ENCODE results near the genes OAF and GRIK4.

DNA sequence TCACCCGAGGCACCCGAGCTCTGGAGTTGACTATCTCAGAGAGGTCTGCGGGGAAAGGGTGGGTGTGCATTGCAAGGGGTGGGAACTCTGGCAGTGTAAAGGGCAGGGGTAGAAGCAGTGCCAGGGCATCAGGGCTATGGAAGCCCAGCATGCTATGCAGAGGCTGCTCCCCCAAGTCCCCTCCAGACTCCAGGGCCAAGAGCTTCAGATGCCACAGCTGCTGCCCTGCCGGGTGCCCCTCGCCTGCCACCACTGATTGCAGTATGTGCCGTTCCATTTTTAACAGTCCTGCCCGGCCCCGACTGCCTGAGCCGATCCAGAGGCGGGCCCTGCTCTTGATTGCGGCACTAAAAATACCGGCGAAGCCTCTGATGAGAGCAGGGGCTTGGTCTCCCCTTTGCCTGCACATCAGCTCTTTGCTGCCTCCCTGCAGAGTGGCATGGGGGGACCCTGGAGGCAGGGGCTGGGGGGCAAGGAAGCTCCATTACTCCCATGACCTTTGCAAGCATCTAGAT, 50.7 kb upstream of the NECTIN1 start:
- PRO-cap = no peak
- RAMPAGE, long total RNA, 4 experiments = no peak in any of the 4 experiments

DNA sequence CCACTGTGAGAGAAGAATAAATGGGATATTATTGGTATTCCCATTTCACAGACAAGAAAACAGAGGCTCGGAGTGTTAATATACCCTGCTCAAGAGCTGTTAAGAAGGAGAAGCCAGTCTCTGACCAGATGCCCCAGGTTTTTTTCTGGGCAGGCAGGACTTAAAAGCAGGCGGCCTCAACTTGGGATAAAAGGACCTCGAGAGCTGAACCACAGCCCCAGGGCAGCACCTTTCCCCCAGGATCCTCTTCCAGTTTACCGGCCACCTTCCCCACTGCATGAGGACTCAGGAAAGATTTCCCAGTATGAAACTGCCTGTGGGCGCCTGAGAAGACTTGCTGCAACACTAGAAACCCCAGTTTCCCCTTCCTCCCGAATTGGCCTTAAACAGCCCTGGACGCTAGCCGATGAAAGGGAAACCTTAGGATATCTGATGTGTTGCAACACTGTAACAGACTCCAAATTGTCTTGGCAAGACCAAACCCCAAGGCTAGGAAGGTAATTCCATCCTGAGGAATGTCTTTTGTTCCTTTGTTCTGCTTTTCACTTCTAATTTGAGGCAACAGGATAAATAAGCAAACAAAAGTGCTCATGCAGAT, 173.6 kb downstream of the TRIM29 start:
- PRO-cap = no peak
- RAMPAGE, long total RNA, 4 experiments = no peak in any of the 4 experiments

- PRO-cap = no peak
- RAMPAGE, long total RNA, 4 experiments = no peak in any of the 4 experiments
Measured at GRCh38 chr11:119975558-119975947, 162.4 kb downstream of the TRIM29 start.

DNA sequence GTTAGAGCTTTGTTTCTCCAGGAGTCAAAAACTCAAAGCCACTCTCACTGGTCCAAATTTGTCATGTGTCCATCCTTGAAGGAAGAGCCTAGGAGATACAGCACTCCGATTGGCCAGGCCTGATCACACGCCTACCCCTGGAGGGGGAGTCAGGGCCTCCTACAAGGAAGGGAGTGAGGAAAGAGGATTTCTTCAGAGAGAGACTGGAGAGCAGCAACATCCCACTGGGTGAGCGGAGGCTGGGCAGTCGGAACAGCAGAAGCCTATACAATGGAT, 113.9 kb downstream of the TRIM29 start:
- PRO-cap = no peak
- RAMPAGE, long total RNA, 4 experiments = no peak in any of the 4 experiments

DNA sequence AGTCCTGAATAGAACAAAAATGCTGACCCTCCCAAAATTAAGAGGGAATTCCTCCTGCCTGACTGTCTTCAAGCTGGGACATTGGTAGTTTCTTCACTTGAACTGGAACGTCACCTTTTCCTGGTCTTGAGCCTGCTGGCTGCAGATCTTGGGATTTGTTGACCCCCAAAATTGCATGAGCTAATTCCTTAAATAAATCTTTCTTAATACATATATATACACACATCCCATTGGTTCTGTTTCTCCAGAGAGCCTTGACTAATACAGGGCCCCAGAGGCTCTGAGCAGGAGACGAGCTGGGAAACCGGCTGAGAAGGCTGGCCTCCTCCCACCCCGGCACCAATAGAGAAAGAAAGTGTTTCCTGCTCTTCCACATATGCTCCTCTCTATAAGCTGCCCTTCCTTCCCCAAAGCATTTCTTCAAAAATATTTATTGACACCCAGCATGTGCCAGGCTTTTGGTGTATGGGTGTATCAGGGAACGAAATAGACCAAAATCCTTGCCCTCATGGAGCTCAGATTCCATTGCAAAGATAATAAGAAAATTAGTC, 46.1 kb downstream of the TRIM29 start:
- PRO-cap = no peak
- RAMPAGE, long total RNA, 4 experiments = no peak in any of the 4 experiments

DNA sequence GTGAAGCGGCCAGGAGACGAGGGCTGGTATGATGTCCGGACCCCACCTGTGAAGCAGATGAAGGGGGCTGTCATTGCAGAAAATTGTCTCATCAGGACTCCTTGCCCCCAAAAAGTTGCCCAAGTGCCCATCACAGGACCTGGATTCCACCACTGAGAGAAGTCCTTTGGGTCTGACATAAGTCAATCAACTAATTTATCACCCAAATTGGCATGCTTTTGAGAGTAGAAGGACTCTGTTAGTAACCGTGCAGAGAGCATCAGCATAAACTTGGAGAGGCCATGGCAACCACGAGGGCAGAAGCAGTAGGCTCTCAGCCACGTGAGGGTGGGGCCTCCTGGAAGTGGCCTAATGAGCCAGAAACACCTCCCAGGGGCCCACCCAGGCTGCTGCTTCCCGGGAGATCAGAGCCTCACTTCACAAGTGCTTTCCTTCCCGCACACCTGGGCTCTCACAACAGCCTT, 17.3 kb downstream of the TRIM29 start:
- PRO-cap = no peak
- RAMPAGE, long total RNA, 4 experiments = no peak in any of the 4 experiments

- PRO-cap = no peak
- RAMPAGE, long total RNA, 4 experiments = no peak in any of the 4 experiments
Measured at GRCh38 chr11:120123689-120124285, 14.1 kb downstream of the TRIM29 start.

DNA sequence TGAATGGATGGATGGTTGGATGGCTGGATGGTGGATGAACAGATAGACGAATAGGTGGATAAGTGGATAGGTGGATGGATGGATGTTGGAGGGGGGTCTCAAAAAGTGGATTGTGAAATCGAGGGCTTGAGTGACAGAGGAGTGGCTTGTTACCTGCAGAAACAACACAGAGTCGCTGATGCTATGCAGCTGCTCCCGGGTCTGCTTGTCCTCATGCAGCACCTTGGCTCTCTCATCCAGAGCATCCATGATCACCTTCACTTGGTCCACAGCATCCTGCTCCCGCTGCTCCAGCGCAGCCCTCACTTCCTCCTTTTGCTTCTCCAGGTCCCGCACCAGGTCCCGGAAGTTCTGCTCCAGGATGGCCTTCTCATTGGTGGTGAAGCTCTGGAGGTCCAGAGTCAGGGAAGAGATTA, 10.7 kb downstream of the TRIM29 start:
- PRO-cap = no peak
- RAMPAGE, long total RNA, 4 experiments = no peak in any of the 4 experiments

- PRO-cap = no peak
- RAMPAGE, long total RNA, 4 experiments = no peak in any of the 4 experiments
Measured at GRCh38 chr11:120134111-120134694, 3.7 kb downstream of the TRIM29 start.

DNA sequence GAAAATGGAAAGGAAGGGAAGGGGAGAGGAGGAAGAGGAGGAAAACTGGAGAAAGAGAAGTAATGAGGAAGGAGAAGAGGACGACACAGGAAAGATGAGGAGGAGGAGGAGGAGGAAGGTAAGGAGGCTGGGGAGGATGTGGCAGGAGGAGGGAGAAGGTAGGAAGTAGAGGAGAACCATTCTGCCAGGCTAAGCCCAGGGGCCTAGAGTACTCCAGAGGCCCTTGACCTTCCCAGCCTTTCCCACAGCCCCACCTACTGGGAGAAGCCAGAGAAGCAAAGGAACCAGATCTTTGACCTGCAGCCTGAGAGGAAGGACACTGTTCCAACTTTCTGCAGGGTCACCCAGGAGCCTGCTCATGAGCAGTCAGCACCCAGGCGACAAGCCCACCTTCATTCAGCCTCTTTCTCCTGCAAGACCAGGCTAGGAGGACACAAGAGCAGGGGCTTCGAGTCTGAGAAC, 28.0 kb upstream of the OAF start:
- PRO-cap = unidirectional peak, plus-strand start at position 295 of the sequence
- RAMPAGE, long total RNA, 4 experiments = no peak in any of the 4 experiments

DNA sequence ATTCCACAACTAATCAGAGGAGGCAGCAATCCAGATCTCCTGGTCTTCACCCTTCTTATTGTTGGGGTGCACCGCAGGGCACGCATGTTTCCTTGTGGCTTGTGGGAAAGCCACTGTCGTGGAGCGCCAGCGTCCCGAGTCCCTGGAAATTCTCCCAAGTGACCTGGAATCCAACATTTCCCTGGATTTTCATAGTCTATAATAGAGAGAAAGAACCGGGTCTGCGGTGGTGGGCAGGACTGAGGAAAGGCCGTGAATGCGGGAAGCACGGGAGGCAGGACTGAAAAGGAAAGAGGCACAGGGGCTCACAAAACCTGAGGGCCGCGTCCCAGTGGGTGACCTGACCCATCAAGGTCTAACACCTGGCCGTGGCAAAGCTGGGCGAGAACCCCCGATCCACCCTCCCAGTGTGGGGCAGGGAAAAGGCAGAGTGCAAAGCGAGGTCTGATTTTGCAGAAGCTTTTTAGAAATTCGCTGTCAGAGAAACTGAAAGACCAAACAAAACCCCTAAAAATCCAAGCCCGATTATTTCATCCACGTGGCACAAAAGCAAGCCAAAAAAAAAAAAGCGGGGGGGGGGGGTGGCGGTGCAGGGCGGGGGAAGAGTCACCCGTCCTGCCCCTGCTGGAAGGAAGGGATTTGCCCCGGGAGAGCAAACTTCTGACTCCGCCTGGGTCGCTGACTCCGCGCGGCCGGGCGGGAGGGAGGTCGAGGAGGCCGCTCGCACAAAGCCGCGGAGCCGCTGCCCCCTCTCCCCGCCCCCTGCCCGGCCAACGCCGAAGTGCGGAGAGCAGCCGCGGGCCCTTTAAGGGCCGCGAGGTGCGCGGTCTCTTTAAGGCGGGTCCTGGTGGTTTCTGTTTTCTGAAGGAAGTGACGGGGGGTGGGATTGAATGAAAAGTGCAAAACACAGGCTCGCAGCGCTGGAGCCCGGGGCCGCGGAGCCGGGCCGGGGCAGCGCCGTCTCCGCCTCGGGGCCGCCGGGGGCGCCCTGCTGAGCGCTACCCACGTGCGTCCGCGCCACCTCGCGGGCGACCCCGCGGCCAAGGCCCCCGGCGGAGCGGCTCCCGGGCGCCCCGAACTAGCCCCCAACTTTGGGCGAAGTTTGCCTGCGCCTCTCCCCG, at the start of gene OAF:
Gene OAF, plus strand, starts transcription at position 920 of the 1,121 bp plus-strand sequence.
- PRO-cap = bidirectional peak, plus-strand start at position 663 of the sequence, minus-strand start at position 694 of the sequence; bidirectional peak, plus-strand start at position 886 of the sequence, minus-strand start at position 778 of the sequence
- RAMPAGE, long total RNA, 4 experiments = no peak in any of the 4 experiments

- PRO-cap = no peak
- RAMPAGE, long total RNA, 4 experiments = no peak in any of the 4 experiments
Measured at GRCh38 chr11:120230818-120231168, 9.1 kb upstream of the POU2F3 start.

- PRO-cap = no peak
- RAMPAGE, long total RNA, 4 experiments = no peak in any of the 4 experiments
Measured at GRCh38 chr11:120306330-120306877, 18.7 kb upstream of the TLCD5 start.

DNA sequence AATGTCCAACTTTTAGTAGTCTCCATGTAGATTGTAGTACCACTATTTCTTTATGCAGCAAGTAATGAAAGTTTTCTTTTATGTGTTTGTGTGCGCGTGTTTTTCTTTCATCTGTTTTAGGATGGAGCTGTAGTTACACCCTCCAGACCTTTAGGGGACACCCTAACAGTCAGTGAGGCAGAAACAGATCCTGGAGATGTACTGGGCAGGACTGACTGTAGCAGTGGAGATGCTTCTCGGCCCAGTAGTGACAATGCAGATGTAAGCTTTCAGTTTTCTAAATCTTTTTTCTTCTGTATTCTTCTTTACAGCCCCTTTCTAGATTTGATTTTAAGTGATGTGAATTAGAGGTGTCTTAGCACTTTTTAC, 79.9 kb upstream of the GRIK4 start:
- PRO-cap = no peak
- RAMPAGE, long total RNA, 4 experiments = no peak in any of the 4 experiments

DNA sequence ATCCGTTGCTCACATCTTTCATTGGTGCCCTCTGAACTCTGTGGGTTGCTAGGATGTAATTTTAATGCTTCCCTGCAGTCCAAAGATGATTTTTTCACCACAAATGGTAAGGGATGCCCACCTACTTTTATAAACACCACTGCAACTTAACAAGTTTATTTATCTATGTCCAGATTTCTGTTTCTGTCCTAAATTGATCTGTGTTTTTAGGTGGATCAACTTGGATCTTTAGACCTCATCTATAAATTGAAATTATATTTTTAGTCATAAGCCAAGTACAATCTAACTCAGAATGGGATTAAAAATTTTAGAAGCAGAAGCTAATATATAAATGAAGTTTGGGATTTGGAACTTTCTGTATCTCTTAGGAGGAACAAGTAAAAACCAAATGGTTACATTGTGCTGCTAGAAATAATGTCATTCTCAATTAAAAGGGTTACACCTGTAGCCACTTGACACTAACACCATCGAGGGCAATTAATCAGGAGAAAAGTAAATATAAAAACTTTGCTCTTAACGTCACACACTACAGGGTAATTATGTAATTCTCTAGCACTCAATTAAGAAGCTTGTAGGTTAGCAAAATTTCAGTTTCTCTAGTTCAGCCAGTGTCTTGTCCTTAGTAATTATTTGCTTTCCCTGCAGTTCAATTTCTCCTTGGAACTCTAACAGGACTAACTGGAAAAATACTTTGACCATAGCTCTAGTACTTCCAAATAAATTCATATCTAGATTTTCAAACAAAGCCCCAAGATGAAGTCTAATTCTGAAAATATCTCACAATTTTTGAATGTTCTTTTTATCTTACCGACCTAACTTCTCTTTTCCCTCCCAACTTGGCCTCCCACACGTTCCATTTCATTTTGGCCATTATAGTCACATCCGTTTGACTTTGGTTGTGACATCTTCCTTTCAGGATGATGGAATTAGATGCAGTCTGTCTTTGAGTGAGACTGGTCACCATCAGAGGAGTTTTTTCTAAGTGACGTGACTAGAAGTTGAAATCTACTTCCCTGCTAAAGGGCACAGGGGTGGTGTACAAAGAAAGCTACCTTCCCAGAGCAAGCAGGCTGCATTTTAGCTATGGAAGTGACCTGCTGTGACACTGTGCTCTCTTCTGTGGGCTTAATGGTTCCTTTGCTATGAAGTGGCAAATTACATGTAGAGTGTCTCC, 24.5 kb upstream of the GRIK4 start:
- PRO-cap = no peak
- RAMPAGE, long total RNA, 4 experiments = no peak in any of the 4 experiments

GRCh38 chr11:120511485-120511911, at the start of gene GRIK4:
TSS of gene GRIK4 (plus strand) at chr11:120511748.
- PRO-cap = unidirectional peak, plus-strand start at chr11:120511759
- RAMPAGE, long total RNA, 4 experiments = no peak in any of the 4 experiments

DNA sequence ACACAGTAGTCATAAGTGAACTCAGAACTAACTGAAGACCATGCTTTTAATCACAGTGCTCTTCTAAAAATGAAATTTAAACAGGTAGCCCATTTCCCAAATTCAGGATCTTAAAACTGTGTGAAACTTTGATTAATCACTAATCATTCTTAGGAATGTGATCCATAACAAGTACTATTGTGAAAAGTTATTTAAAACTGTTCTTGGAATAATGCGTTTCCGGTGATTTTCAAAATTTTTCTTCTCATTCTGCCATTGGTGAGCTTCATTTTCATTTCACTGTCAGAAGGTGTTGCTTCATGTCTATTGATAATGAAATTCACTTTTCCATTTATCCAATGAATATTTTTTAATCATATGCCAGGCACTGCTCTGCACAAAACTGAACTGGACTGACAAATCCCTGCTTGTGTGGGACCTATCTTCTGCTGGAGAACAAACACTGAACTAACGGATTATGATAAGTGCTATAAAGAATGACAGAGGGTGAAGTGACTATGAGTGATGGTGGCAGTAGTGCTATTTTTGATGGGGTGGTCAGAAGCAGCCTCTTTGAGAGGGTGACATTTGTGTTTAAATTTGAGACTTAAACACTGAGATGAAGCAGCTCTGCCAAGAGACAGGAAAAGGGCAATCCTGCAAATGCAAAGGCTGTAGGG, 5.8 kb downstream of the TBCEL start:
- PRO-cap = no peak
- RAMPAGE, long total RNA, 4 experiments = start-site peak on the plus strand in 1 of 4 experiments, centred at position 361 of the sequence, 6 reads per replicate

- PRO-cap = no peak
- RAMPAGE, long total RNA, 4 experiments = no peak in any of the 4 experiments
Measured at GRCh38 chr11:121067293-121067982, 33.6 kb upstream of the TECTA start.

GRCh38 chr11:121430180-121430791, 21.8 kb upstream of the SORL1 start:
- PRO-cap = no peak
- RAMPAGE, long total RNA, 4 experiments = no peak in any of the 4 experiments

DNA sequence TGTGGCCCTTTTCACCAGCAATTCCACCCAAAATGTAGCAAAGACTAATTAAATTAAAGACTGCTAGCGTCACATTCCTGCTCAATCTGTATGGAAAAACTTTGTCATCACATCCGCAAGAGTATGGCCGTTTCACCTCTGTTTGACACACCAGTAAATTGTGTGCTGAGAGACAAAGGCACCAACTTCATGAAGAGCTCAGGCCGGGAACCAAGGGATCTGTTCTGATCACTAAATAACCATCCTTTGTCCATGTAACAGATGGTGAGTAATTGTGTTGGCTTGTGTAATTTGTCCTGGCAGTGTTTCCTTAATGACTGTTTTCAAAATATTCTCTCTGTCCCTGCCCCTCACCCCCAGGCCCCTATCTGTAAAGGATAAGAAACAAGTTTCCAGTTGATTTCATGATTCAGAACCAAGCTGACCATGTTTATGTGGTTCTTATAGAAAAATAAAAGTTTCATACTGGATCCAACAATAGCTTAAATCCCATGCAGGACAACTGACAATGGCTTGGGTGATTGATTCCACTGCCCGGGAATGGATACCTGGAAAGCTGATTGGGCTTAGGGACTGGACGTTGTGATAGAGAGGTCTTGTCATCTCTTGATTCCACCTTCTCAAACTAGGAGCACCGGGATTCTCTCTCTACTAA, 210.1 kb downstream of the SORL1 start:
- PRO-cap = no peak
- RAMPAGE, long total RNA, 4 experiments = no peak in any of the 4 experiments